Fibroblast of the aortic adventitia (primary cell): ENCODE measurements around the gene LRFN1.

DNA sequence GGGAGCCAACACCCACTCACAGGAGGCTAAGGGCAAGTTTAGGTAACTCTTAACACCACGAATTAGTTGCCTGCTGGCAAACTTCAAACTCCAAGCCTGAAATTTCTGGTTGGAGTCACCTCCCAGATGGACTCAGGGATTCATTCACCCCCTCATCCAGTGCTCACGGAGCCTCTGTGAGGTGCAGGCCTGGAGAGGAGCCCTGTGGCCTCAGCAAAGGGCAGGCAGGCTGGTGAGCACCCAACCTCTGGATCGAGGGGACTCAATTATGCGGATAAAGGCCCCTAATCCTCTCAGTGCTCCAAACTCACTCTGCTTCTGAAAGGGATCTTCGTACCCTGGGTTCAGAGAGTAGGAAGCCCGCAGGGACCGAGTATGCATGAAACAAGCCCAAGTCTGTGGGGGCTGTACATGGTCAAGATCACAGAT, 37.8 kb downstream of the ACTN4 start:
- CAGE, long polyA plus RNA: no peak

DNA sequence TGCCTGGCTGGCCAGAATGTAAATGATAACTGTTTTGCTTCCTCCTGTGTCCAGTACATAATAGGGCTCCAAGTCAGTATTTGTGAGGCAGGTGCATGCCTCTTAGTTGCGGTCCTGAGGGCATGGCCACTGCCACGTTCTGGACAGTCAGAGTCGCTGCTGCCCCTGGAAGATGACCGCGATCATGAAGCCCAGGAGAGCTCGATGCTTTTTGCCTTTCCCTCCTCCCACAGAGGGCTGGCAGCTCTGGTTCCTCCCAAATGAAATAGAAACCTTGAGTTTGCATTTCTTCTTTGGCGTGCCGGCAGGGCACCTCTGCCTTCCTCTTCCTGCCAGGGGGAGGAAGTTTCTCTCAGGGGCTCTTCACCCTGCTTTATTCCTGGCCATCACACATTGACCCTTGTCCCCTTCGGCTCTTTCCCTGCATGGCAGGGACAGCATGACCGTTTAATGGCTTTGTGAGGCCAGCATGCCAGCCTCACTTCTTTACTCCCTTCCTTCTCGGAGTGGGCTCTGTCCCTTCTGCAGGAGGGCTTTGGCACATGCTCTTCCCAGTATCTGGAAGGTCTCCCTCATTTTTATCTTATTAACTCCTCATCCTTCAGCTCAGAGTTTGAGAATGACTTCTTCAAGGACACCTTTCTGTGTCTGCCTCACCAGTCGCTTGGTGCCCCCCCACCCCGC, 47.9 kb downstream of the ACTN4 start:
- CAGE, long polyA plus RNA: no peak

DNA sequence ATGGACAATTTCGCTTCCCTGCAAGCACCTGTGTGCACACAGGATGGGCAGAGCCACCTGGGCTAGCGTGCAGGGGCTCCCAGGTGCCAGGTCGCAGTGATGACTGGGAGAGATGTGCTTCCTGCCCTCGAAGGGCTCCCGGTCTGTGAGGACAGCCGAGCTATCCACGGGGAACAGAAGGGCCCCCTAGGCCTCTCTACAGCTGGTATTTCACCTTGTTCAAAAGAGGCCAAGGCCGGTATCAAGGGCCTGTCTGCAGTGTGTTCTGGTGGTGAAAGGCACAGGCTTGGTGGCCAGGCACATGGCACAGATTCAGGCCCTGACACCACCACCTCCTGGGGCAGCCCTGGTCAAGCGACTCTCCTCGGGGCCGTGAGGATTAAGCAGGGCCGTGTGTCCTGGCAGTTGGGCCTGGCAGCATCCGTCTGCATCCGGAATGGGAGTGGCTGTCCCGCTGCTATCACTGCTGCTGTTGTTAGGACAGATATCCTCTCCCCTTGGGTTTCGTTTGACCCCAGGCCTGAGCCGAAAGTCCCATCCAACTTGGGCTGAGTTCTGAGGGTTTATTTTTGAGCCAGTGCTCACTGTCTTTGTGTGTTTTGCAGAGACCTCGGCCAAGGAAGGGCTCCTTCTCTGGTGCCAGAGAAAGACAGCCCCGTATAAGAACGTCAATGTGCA, 38.7 kb downstream of the CAPN12 start:
- CAGE, long polyA plus RNA: no peak

GRCh38 chr19:38713075-38713703, 31.1 kb downstream of the CAPN12 start:
- CAGE, long polyA plus RNA: no peak

GRCh38 chr19:38848860-38849117, 997 bp downstream of the HNRNPL start:
- CAGE, long polyA plus RNA: no peak

GRCh38 chr19:38852215-38852850, 2.5 kb upstream of the HNRNPL start:
- CAGE, long polyA plus RNA: no peak

GRCh38 chr19:38898781-38899141, 657 bp downstream of the SIRT2 start:
- CAGE, long polyA plus RNA: no peak

GRCh38 chr19:38974678-38974941, 932 bp downstream of the FBXO17 start:
- CAGE, long polyA plus RNA: no peak

- CAGE, long polyA plus RNA: no peak
Observed at GRCh38 chr19:38975102-38975591, 395 bp downstream of the FBXO17 start.

- CAGE, long polyA plus RNA: no peak
Observed at GRCh38 chr19:39031185-39032165, 874 bp downstream of the FBXO27 start.

- CAGE, long polyA plus RNA: no peak
Observed at GRCh38 chr19:39128038-39129166, 2.8 kb downstream of the PAK4 start.

DNA sequence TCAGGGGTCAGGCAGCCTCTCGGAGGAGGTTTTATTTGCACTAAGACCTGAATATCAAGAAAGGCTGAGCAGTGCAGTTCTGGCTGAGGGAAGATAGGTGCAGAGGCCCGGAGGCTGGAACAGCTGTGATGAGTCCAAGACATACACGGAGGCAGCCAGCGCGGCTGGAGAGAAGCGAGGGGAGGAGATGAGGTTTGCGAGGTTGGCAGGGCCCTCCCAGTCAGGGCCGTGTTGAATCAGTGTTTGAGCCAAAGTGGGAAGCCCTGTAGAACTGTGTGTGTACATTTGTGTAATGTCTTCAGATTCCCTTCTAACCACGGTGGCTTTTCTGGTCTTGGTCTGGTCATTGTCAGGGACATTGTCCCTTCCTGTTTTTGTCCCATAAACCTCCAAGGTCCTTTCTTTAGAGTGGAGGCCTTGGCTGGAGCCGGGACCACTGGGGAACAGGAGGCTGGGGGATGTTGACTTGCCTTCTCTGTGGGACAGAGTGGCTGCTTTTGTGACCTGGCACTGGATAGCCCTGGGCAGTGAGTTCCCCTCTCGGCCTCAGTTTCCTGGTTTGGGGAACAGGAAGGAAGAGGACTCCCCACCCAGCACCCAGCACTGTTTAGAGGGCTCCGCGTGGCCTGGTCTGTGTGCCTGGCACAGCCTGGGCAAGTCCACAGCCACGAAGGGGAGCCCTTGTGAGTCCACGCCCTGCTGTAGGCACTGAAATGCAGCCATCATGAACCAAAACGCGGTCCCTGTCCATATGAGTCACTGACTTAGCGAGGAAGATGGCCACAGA, 35.1 kb downstream of the PAK4 start:
- CAGE, long polyA plus RNA: no peak

DNA sequence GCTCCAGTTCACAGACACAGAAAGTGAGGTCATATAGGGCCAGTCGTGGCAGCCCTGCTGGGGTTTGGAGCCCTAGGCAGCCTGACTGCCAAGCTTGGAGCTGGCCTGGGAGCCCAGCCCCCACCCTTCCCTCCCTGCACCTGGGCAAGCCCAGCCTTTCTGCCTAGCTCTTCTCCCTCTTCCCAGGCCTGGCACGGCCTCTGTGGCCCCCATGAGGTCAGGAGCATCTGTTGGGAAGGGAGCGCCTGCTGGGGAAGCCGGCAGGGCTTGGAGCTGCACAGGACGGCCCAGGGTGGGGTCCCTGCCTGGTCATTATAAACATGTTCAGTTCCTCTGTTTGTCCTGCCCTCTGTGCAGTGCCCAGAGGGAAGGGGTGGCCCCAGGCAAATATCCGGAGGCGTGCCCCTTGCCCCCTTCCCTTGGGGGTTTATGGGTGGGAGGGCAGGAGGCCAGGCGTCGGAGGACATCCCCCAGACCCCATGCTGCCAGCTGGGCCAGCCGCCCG, 30.1 kb upstream of the NCCRP1 start:
- CAGE, long polyA plus RNA: no peak

DNA sequence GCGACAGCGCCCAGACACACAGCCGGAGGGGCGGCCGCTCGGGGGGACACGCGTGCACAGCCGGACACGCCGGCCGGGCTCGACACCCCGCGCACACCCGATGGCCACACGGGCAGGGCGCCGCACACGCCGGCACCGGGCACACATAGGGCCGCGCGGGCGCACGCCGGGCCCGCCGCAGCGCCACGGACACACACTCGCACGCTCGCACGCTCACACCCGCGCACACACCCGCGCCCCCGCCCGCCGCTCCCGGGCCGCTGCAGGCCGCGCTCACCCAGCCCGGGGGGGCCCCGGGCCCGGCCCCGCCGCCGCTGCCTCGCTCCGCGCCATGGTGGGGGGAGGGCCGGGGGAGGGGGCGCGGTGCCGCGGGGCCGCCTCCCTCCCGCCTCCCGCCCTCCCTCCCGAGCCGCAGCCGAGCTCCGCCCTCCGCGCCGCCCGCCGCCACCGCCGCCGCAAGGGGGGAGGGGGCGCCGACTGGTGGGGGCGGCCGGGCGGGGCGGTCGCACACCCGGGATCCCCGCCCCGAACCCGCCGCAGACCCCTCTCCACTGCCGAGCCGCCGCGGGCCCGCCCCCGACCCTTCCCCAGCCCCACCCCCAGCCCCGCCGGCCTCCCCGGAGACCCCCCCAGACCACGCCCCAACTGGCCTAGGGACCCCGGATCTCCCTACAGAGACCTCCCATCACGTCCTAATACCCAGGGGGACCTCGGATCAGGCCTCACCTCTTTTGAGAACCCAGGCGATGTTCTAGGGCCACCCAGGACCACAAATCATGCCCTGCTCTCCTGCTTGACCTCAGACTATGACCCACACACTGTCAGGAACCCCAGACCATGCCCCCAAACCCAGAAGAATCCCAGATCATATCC, at the start of gene LRFN1:
Gene LRFN1, minus strand, starts transcription at position 348 of the 873 bp plus-strand sequence.
- CAGE, long polyA plus RNA: no peak

DNA sequence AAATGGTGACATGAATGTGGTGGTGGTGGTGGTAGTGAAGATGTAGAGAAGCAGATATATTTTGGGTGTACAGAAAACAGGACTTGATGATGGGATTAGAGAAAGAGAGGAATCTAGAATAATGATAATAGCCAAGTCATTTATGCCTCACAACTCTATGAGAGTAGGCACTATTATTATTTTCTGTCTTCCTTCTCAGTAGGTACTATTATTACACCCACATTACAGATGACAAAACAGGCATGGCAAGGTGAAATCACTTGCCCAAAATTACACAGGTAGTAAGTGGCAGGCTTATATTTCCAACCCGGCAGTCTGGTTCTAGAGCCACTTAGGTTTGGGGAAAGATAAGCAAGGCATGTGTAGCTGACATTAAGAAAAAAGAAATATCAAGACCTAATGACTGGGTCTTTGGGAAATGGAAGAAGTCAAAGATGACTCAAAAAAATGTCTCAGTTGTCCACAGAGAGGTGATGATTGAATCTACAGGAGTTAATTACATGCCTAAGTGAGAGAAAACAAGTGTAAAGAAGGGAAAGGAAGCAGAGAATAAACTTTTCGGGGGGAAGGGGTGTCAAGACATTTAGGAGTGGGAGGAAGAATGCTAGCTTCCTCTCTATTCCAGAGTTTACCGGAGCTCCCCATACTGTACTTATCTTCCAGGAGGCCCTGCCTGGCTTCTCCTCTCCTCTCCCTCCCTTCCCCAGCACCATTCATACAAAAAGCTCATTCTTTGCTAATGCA, 6.7 kb downstream of the SAMD4B start:
- CAGE, long polyA plus RNA: no peak

DNA sequence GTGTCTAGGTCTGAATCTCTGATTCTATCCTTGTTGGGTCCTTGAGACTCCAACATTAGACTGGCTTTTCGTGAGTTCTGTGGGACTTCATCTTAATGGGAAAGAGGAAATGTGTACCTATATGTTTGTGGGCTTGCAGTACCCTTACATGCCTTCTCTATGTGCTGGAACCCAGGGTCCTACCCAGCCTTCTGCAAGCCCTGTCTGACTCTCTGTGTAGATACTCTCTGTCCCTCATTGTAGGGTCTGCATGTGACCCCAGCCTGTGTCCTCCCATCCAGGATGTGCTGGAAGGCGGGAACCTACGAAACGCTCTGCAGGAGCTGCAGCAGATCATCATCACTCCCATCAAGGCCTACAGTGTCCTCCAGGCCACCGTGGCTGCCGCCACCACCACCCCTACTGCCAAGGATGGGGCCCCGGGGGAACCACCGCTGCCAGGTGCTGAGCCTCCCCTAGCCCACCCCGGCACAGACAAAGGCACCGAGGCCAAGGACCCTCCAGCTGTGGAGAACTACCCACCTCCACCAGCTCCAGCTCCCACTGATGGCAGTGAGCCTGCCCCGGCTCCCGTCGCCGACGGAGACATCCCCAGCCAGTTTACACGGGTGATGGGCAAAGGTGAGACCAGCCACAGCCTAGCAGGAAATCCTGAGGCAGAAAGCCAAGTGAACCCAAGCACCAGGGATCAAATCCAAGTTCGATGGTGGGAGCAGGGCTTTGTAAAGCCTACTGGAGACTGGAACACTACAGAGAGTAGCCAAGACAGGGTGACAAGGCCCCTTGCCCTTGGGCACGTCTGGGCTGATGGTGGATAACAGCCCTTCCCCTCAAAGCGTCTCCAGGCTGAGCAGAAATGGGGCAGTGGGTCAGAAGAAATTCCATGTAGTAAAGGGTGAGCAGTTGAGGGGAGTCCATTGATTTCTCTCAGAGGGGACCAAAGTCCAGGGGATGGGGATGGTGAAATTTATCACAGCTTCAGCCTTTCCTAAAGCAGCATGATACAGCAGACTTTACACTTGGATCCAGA, 13.4 kb downstream of the PAF1 start:
- CAGE, long polyA plus RNA: no peak

GRCh38 chr19:39410943-39412075, 1.2 kb upstream of the PLEKHG2 start:
- CAGE, long polyA plus RNA: no peak

- CAGE, long polyA plus RNA: no peak
Observed at GRCh38 chr19:39423761-39424551, 11.5 kb downstream of the PLEKHG2 start.

- CAGE, long polyA plus RNA: no peak
Observed at GRCh38 chr19:39428145-39429309, 7.2 kb downstream of the RPS16 start.

GRCh38 chr19:39704622-39704783, 222 bp downstream of the LGALS14 start:
- CAGE, long polyA plus RNA: no peak